Endometrial microvascular endothelial cells (primary cell): ENCODE data around the genes ACBD7 and NMT2.

DNA sequence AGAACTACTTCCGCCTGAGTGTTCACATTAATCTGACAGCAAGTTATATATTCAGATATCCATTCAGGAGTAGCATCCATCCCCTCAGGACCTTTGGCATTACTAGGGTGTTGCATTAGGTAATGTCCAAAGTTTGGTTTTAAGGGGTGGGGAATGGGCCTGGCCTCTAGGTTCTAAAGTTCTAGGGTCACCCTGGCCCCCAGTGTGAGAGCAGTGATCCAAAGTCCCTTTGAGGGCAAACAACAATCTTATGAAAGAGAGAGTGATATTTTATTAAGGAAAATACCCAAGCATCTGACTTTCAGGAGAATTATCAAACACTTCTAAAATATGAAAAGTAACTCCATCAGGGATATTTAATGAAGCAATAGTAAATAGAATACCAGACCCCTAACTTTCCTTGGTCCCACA is 12.3 kb downstream of the MCM10 start:
- RAMPAGE, long total RNA: no peak

GRCh38 chr10:13349793-13350336 is 1.8 kb upstream of the SEPHS1 start:
- RAMPAGE, long total RNA: no peak

DNA sequence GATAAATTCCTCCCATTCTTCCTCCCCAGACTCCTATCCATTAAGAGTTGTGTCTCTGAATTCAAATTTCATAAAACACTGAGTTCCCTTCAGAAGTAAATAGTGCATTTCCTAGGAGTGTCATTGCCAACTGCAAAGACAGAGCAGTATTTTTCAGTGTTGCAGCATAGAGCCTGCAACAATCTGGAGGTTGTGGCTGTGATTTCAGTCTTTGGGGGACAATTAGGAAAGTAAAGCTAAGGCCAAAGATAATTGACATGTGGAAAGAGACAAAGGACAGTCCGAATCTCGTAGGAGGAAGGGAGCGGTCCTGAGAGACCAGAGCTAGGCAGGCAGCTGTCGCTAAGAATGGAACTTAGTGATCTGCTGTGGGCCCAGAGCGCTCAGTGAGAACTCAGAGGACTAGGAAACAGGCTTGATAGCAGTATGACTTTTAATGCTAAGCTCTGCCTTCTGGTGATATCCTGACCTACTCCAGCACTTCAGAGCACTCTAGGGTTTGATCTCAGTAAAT is 46.2 kb downstream of the PRPF18 start:
- RAMPAGE, long total RNA: no peak

GRCh38 chr10:13834302-13835302 is 247.8 kb downstream of the PRPF18 start:
- RAMPAGE, long total RNA: no peak

GRCh38 chr10:13991415-13991669 is 339.4 kb downstream of the FRMD4A start:
- RAMPAGE, long total RNA: no peak

GRCh38 chr10:14543096-14544152 is 212.7 kb upstream of the FRMD4A start:
- RAMPAGE, long total RNA: no peak

- RAMPAGE, long total RNA: no peak
Observed at GRCh38 chr10:14625399-14625847, 149.3 kb downstream of the FAM107B start.

DNA sequence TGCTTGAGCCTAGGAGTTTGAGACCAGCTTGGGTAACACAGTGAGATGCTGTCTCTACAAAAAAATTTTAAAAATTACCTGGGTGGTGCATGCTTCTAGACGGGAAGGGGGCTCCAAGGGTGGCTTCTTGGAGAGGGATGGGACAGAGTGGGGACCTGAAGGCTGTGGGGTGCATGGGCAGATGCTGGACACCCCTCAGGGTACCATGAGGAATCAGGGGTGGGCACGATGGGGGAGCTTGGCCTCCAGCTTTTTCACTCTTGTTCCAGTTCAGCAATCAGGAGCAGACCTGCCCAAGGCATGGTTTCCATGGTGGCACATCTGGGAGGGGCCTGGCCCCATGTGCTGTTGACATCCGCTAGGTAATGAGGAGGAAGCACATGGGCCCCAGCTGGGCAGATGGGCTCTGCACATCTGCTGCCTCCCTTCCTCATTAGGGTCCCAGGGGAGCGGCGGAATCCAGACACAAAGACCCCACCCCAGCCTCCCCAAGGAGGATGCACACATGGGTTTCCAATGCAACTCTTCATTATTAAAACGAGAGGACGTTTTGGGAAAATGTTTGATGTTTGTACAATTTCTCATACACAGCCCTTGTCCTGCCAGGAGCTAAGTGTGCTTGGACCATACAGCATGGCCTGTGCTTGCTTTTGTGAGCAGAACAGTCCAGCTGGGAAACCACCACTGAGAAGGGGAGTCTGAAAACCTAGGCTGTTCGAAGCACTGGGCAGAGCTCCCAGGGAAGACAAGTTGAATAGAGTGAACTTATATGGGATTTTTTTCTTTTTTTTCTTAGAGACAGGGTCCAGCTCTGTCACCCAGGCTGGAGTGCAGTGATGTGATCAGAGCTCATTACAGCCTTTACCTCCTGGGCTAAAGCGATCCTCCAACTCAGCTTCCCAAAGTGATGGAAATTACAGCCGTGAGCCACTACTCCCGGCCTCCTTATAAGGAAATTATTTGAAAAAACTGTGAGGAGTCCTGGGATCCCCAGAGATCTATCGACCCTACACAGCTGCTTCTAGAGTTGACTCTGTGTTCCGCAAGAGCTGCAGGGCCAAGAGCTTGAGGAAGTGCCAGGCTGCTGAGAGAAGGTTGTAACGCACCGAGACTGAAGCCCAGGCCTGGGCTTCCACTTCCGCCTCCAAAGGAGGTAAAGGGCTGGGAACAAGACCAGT is 23.6 kb downstream of the FAM107B start:
- RAMPAGE, long total RNA: no peak

- RAMPAGE, long total RNA: start-site peak on the minus strand at chr10:15088771-15088802, 30 and 49 reads in 2 replicates
Observed at GRCh38 chr10:15088173-15089125, at the start of gene ACBD7. Gene ACBD7, minus strand, starts transcription at chr10:15088776.

GRCh38 chr10:15136195-15136586 is 32.3 kb downstream of the NMT2 start:
- RAMPAGE, long total RNA: no peak

DNA sequence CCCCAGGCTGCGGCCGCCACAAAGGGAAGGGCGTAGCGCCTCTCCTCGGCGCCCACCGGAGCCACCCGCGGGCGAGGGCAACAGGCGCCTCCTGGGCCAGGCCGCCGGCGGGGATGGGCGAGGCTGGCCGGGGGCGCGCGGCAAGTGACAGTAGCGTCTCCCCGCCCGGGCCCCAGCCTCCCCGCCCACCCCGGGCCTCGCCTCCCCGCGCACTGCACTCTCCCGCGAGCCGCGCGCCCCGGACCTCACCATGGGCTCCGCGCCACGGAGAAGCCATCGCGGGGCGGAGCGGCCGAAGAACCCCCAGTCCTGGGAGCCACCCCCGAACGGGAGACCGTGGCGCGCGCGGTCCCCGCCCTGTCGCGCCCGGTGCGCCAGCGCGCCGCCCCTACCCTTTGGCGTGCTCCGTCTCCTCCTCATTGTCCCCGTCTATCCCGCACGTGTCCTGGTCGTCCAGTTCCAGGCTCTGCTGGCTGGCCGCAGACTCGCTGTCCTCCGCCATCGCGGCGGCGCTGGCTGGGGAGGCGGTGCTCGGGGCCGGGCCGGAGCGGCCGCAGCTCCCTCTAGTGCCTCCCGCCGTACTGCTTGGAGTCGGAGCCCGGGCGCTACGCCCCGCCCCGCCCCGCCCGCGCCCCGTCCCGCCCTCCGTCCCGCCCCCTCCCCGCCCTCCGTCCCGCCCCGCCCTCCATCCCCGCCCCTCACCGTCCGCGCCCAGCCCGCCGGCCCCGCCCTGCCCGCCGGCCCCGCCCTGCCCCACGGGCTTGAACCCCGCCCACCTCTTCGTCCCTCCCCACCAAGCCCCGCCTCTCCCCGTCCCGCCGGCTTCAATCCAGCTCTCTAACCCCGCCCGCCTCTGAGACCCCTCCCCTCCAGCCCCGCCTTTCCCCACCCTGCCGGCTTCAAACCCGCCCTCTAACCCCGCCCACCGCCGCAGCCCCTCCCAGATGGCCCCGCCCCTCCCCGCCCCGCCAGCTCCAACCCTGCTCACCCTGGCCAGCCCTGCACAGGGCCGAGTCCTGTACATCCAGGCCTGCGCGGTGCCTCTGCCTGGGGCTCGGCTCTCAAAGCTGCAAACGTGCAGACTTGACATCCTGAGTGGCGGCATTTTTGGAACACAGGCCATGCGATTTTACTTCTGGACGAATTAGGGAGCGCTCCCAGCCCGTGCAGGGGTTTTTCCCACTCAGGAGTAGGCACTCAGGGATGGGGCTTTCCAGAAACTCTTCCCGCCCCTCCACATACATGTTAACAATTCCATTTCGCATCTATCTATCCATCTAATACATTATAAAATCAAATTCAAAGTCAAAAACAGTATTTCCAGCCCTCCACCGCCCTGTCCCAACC is at the start of gene NMT2:
Gene NMT2 (minus strand): TSS at position 583 of the 1,347 bp plus-strand sequence.
- RAMPAGE, long total RNA: start-site peak on the minus strand centred at position 539 of the sequence, 73 bp wide, 659 and 374 reads in 2 replicates

DNA sequence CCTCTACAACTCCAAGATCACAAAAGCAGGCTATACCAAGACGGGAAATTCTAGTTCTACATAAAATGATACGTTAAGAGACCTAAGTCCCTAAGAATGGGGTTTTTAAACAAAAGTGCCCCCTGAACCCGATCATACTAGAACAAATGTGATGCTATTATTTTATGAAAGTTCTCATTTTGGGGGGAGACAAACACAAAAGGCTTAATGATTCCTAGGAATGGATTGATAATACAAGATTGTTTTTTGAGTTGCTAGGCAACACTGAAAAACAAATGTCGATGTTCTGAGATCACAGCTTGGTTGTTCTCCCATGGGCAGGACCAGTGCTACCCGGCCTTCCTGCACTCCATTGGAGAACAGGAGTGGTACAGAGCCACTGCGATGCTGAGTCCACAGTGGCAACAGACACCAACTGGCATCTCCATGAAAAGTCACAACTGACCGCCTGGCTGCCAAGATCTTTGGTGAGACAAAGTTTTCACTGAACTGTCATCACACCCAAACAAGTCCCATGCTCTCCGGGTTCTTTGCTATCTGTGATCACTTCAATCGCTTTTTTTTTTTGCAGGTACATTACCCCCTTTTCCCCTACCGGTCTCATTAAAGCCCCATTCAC is 68.8 kb upstream of the NMT2 start:
- RAMPAGE, long total RNA: no peak

- RAMPAGE, long total RNA: no peak
Observed at GRCh38 chr10:15468829-15469132, 97.7 kb upstream of the FAM171A1 start.

- RAMPAGE, long total RNA: no peak
Observed at GRCh38 chr10:15605537-15606283, 114.0 kb downstream of the ITGA8 start.

DNA sequence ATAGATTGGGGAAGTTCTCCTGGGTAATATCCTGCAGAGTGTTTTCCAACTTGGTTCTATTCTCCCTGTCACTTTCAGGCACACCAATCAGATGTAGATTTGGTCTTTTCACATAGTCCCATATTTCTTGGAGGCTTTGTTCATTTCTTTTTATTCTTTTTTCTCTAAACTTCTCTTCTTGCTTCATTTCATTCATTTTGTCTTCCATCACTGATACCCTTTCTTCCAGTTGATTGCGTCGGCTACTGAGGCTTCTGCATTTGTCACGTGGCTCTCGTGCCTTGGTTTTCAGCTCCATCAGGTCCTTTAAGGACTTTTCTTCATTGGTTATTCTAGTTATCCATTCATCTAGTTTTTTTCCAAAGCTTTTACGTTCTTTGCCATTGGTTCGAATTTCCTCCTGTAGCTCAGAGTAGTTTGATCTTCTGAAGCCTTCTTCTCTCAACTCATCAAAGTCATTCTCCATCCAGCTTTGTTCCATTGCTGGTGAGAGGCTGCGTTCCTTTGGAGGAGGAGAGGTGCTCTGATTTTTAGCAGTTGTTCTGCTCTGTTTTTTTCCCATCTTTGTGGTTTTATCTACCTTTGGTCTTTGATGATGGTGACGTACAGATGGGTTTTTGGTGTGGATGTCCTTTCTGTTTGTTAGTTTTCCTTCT is 50.5 kb downstream of the ITGA8 start:
- RAMPAGE, long total RNA: no peak

GRCh38 chr10:15841400-15841708 is 19.0 kb downstream of the MINDY3 start:
- RAMPAGE, long total RNA: no peak

DNA sequence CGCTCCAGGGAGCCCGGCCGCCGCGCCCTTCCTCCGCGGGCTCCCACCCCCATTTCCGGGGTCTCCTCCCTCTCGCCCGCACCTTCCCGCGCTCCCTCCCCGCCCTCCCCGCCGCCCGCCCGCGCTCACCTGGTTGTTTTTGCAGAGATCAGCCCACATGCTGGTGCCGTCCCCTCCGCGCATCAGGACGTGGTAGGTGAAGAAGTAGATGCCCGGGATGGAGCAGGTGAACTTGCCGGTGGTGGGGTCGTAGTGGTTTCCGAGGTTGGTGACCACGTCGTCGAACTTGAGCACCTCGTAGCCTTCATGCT is 1.4 kb downstream of the C1QL3 start:
- RAMPAGE, long total RNA: no peak

GRCh38 chr10:16891796-16892403 is 74.7 kb upstream of the RSU1 start:
- RAMPAGE, long total RNA: no peak

DNA sequence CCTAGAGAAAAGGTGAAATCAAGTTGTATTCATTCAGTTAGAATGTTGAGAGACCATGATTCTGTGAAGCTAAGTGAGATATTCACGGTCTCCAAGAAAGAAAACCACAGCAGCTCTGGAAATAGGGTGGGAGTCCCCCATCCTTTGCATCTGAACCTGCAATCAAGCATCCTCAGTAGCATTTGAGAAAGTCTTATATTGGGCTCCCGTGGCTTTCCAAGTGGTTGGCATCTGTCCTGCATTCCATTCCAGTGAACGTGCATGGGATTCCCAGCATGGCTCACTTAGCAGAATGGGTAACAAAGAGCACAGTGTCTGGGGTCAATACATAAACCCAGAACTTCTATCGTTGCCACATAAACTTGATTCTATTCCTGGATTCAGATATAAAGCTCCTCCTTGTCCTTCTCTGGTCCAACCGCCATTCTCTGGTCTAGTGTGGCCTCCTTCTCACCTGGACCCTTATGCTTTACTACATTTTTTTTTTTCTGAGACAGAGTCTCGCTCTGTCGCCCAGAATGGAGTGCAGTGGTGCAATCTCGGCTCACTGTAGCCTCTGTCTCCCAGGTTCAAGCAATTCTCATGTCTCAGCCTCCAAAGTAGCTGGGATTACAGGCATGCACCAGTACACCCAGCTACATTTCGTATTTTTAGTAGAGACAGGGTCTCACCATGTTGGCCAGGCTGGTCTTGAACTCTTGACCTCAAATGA is 148.9 kb upstream of the RSU1 start:
- RAMPAGE, long total RNA: no peak

- RAMPAGE, long total RNA: no peak
Observed at GRCh38 chr10:17031604-17032223, 97.9 kb downstream of the CUBN start.